Metastatic Liver Carcinoma in the Lung (tissue), 2 donors: ENCODE data around the genes BUB1B and INAFM2.

DNA sequence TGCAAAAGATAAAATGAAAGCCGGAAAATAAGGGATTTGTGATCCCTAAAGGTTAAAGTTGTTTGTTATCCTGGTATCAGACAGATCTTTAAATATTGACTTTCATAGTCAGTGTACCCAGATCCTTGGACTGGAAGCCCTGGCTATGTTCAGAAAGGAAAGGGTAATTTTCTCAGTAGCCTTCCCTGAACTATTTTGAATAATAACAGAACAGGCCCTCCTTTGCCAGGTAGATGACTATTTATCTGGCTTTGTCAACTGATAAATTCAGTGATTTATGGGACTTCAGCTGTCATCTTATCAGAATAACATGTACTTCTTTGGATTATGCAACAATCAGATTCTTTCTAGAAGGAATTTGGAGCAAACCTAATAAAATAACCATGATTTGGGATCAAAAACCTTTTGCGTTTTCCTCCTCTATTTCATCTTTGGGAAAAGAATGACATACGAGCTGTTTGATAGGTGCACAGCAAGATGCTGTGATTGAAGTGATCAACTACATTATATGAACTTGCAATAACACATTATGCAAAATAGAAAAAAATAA, 119.1 kb upstream of the MEIS2 start:
- PRO-cap, 2 experiments = no peak in any of the 2 experiments

DNA sequence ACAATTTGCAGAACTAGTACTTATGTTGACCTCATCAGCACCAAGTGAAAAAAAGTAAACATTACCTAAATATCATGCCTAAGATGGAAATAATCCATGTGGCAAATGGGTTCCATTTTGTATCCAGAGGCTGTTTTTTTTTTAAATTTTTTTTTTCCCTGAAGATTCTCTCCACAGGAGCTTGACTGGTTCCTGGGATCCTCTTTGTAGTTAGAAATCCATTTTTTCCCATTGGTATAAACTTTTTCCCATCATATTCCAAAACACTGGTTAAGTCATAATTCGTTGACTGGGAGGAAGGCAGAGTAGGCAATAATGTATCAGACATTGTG, 127.1 kb upstream of the TMCO5A start:
- PRO-cap, 2 experiments = no peak in any of the 2 experiments

- PRO-cap, 2 experiments = no peak in any of the 2 experiments
Observed at GRCh38 chr15:38005872-38006407, 71.5 kb downstream of the TMCO5A start.

- PRO-cap, 2 experiments = no peak in any of the 2 experiments
Observed at GRCh38 chr15:38325811-38326276, 73.2 kb downstream of the SPRED1 start.

- PRO-cap, 2 experiments = no peak in any of the 2 experiments
Observed at GRCh38 chr15:38828448-38828845, 263.8 kb upstream of the RASGRP1 start.

GRCh38 chr15:39426766-39427655, 153.9 kb upstream of the THBS1 start:
- PRO-cap, 2 experiments = peak in 2 of 2 experiments; most common plus-strand start chr15:39427461 (in 2); most common minus-strand start chr15:39427150 (in 2)

- PRO-cap, 2 experiments = no peak in any of the 2 experiments
Observed at GRCh38 chr15:39433940-39434276, 147.0 kb upstream of the THBS1 start.

GRCh38 chr15:39589129-39590096, 8.5 kb downstream of the THBS1 start:
- PRO-cap, 2 experiments = no peak in any of the 2 experiments

DNA sequence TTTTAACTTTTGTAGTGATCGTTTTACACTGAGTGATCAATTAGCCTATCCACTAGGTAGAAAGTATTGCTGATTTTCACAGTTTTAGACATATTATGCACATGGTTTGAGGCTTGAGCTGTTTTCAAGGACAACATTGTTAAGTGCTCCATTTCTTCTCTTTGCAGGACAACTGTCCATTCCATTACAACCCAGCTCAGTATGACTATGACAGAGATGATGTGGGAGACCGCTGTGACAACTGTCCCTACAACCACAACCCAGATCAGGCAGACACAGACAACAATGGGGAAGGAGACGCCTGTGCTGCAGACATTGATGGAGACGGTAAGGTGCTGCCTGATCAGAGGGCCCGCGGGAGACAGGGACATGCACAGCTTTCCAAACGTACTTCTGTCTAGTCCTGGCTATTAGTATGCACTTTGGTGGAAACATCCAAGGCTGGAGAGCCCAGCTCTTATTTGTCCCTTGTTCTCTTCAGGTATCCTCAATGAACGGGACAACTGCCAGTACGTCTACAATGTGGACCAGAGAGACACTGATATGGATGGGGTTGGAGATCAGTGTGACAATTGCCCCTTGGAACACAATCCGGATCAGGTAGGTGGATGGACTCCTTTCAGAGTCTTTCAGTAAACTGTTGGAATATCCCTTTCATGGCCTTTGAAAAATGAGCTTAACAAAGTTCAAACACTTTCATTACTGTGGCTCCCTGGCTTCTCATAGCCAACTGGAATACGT, 10.3 kb downstream of the THBS1 start:
- PRO-cap, 2 experiments = no peak in any of the 2 experiments

- PRO-cap, 2 experiments = no peak in any of the 2 experiments
Observed at GRCh38 chr15:39595290-39596490, 14.8 kb downstream of the THBS1 start.

DNA sequence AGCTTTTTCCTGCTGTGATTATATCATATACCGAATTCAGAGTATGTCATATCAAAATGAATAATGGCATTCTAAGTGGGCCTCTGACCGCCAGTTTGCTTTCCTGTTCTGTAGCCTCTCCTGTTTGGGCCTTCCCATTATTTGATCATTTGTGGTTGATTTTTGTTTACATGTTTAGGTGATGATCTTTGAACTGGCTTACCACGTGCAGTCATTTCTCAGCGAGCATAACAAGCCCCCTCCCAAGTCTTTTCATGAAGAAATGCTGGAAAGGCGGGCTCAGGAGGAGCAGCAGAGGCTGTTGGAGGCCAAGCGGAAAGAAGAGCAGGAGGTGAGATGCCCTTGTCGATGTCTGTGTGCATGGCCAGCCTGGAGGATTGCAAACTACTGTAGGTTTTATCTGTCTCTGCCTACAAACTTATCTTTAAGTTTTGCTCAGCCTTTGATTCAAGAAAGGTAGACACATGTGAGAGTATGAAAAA, 15.1 kb downstream of the EIF2AK4 start:
- PRO-cap, 2 experiments = no peak in any of the 2 experiments

GRCh38 chr15:39960331-39960915, 26.5 kb downstream of the EIF2AK4 start:
- PRO-cap, 2 experiments = no peak in any of the 2 experiments

DNA sequence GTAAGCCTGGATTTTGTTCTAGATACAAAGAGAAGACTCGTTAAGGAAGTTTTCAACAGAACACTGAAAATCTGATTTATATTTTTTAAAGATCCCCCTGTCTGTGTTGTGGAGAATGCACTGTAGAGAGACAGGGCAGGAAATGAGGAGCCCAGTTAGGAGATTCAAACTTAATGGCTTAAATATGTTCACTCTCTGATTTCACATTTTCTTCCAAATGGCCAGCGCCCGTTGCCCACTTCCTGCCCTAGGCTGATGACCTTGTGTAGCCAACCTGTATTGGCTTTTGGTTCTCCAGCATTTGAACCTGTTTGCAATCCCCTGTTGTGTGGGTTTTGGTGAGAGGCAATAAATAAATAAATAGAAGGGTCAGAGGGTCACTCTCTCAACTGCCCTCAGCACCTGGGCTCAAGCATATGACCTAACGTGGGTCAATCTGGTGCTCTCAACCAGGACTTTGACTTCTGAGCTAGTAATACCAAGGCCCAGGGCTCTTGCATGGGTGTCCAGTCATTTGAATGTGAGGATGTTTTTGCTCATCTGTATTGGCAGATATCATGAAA, 1.7 kb upstream of the SRP14 start:
- PRO-cap, 2 experiments = no peak in any of the 2 experiments

DNA sequence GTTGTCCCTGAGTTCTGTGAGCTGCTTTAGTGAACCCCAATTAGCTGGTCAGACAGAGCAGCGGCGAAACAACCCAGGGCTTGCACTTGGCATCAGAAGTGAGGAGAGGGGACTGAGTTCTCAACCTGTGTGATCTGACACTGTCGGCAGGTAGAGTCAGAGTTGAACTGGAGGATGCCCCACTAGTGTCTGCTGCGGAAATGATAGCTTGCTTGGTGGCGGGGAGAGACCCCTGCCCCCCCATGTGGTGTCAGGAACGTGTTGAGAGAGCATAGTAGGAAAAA, 13.1 kb upstream of the SRP14 start:
- PRO-cap, 2 experiments = no peak in any of the 2 experiments

DNA sequence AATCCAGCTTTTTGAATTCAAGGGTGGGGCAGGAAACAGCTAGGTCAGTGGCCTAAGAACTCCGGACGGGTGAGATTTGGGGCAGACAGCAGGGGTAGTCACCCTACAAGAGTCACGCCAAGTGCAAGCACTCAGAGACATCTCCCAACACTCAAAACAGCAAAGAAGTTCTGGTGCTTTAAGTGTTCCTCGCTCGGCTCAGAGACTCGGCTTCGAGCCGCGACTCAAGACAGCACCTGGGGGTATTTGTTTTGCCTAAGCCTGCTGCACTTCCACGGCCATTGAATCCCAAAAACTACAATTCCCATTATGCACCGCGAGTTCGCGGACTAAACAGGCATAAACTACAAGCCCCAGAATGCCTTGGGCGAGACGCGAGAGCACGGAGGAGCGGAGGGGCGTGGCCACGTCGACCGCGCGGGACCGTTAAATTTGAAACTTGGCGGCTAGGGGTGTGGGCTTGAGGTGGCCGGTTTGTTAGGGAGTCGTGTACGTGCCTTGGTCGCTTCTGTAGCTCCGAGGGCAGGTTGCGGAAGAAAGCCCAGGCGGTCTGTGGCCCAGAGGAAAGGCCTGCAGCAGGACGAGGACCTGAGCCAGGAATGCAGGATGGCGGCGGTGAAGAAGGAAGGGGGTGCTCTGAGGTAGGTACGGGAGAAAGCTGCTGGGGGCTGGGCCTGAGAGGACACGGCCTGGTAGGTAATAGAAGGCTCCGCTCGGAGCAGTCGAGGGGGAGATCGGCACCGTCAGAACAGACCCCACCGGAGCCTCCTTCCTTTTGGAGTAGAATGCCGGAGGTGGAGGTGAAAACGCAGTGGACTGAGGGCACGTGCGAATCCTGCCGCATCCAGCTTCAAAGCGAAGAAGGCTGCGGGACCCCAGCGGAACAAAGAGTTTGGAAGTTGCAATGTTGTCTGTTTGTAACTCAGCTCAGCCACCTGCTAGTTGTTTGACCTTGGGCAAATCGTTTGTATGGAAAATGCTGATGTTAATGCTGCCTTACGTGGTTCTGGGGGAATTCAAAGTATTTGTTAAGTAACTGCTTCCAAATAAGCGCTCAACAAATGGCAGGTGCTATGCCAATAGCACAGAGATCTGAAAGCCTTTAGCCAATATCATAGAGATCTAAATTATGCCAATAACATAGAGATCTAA, at the start of gene BUB1B:
BUB1B (plus strand) TSS at position 455 of the 1,152 bp plus-strand sequence.
- PRO-cap, 2 experiments = peak in 1 of 2 experiments; most common plus-strand start position 429 of the sequence (in 1); most common minus-strand start position 283 of the sequence (in 1)

DNA sequence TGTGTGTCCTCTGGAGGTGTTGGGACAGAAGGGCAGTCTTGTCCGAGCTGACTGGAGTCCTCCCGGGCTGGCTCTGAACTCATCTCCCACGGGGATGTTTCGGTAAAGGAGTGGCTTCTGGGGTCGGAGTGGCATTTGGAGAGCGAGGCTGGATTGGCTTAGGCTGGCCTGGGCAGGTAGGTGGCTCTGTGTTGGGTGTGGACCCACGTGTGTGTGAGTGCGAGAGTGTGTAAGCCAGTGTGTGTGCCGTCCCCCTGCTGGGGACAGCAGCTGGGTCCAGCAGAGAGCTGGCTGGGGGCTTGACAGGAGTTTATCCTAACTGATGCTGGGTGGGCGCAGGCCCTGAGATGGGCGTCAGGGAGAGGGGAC, 748 bp downstream of the PAK6 start:
- PRO-cap, 2 experiments = no peak in any of the 2 experiments

- PRO-cap, 2 experiments = no peak in any of the 2 experiments
Observed at GRCh38 chr15:40282065-40282506, 778 bp downstream of the ANKRD63 start.

- PRO-cap, 2 experiments = peak in 2 of 2 experiments; most common plus-strand start chr15:40323692 (in 2); most common minus-strand start chr15:40323319 (in 1)
Observed at GRCh38 chr15:40322926-40324063, at the start of gene INAFM2. TSS of gene INAFM2 (plus strand) at chr15:40323692.

- PRO-cap, 2 experiments = no peak in any of the 2 experiments
Observed at GRCh38 chr15:40325617-40326778, 2.5 kb downstream of the INAFM2 start.

DNA sequence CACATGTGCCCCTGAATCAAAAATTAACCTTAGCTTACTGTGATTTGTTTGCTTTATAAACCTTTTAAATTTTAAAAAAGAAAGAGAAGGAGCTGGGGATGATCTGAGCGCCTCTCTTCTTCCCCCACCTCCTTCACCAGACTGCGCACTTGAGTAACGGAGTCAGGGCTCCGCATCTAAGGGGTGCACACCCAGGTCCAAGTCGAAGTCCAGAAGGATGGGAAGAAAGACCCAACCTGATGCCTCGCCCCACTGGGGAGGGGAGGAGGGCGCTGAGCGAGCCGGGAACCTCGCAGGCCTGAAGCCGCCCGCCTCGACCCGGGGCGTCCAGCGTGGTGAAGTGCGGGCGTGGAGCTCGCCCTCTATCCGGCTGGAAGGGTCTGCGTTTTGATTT, 437 bp upstream of the DISP2 start:
- PRO-cap, 2 experiments = no peak in any of the 2 experiments